Duodenum (tissue), 1 donor: ENCODE data around the gene REP15.

DNA sequence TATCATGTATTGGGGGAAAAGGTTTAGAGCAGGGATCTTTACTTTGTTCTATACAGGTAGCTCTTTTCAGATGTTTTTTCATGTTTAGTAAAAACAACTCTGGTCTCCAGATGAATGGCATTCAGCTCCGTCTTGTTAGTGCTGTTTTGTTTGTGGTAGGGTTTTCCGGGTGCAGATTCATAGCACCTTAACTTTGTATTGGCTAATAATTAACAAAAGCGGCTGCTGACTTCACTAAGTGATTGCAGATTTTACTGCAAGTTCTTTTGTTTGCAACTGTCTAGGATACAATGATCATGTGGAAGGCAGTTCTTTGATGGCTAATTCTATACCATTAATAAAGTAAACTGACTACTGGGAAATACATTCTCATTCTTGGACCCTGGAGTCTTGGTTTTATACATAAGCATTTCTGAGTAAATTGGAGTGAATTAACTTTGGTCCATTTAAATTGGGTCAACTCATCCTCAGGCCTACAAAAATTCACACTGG lies 32.2 kb upstream of the BHLHE41 start:
- PRO-cap: no peak

- PRO-cap: no peak
Observed at GRCh38 chr12:26319489-26320073, 124.2 kb downstream of the SSPN start.

GRCh38 chr12:26339056-26339648 lies 143.8 kb downstream of the SSPN start:
- PRO-cap: no peak

GRCh38 chr12:26523337-26524269 lies 309.4 kb downstream of the ITPR2 start:
- PRO-cap: no peak

GRCh38 chr12:26821219-26821868 lies 11.7 kb downstream of the ITPR2 start:
- PRO-cap: no peak

DNA sequence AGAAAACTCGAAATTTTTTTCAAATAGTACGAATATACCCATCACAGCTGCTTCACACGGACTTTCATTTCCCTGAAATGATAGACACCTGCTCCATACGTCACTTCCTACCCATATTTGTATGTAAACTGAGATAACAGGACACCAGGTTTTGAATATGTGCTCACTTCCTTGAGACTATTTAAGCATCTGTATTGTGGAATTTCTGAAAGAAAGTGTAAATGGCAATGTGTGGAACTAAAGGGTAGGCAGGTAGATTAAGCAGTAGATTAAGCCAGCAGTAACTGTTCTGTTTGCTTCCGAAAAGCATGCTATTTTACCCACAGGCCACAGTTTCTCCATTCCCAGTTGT lies 13.5 kb upstream of the ITPR2 start:
- PRO-cap: no peak

GRCh38 chr12:26975385-26975935 lies 37.2 kb downstream of the FGFR1OP2 start:
- PRO-cap: no peak

DNA sequence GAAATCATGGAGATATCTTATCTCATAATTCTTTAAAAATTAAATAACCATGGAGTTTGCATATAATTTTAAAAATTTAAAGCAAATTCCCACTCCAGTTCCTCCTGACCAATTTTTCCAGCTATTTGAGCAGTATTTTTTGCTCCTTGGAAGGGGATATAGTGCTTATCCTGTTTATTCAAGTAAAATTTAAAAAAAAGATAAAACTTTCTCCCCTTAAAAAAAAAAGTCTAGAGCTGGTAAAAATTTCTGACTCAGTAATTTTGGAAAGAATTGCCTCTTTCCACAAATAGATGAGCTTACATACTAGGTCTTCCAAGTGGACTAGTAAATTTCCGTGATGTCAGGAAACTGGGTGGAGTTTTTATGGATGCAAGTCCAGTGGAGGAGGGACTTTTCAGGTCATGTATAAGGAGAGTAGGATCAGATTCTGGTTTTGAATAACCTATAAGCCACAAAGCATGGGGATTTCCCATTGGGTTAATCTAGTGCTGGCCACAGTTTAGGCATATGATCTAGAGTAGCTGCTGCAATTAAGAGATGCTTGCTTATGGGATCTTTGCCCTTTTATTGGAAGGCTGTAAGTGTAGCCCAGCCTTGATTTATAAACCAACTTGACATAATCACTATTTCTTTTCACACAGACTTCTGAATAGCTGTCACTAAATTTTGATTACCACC lies 33.7 kb downstream of the STK38L start:
- PRO-cap: no peak

- PRO-cap: no peak
Observed at GRCh38 chr12:27284423-27285150, 40.5 kb downstream of the STK38L start.

GRCh38 chr12:27344238-27344815 lies 11.7 kb downstream of the BMAL2 start:
- PRO-cap: no peak

DNA sequence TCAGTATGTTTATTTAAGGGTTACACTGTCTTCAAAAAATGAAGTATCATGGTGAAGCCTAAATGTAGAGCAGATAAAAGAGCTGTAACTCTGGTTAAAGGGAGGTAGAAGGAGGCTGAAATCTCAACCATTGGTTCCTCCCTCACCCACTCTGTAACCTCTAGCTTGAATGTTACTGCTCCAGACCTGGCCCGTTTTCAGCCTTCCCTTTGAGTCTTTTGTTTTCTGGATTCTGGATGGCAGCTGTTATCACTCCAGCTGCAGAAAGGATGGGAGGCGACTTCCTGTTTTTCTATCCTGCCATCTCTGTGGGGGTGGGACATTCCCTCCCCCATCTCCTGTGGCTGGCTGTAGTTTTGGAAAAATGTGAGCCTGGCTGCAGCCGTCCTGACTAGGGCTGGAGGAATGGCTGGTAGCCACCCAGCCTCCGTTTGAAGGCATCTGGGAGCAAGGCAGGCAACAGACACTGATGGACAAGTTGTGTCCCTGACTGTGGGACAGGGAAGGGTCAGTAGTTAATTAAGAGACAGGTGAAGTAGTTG lies 3.0 kb upstream of the PPFIBP1 start:
- PRO-cap: no peak

GRCh38 chr12:27552714-27553705 lies 29.0 kb downstream of the PPFIBP1 start:
- PRO-cap: no peak

- PRO-cap: no peak
Observed at GRCh38 chr12:27616230-27616913, 79.9 kb upstream of the REP15 start.

DNA sequence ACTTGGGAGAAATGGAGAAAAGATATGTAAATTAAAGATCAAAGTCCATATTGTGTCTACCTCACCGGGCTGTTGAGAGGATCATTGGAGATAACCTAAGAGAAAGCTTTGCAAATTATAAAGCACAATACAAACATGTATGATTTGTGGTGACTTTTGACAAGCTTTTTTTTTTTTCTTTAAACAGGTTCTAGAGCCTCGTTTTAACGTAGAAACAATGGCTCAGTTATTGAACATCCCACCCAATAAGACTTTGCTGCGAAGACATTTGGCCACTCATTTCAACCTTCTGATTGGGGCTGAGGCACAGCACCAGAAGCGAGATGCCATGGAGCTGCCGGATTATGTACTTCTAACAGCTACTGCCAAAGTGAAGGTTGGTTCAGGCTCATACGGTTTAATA lies 7.4 kb upstream of the REP15 start:
- PRO-cap: no peak

DNA sequence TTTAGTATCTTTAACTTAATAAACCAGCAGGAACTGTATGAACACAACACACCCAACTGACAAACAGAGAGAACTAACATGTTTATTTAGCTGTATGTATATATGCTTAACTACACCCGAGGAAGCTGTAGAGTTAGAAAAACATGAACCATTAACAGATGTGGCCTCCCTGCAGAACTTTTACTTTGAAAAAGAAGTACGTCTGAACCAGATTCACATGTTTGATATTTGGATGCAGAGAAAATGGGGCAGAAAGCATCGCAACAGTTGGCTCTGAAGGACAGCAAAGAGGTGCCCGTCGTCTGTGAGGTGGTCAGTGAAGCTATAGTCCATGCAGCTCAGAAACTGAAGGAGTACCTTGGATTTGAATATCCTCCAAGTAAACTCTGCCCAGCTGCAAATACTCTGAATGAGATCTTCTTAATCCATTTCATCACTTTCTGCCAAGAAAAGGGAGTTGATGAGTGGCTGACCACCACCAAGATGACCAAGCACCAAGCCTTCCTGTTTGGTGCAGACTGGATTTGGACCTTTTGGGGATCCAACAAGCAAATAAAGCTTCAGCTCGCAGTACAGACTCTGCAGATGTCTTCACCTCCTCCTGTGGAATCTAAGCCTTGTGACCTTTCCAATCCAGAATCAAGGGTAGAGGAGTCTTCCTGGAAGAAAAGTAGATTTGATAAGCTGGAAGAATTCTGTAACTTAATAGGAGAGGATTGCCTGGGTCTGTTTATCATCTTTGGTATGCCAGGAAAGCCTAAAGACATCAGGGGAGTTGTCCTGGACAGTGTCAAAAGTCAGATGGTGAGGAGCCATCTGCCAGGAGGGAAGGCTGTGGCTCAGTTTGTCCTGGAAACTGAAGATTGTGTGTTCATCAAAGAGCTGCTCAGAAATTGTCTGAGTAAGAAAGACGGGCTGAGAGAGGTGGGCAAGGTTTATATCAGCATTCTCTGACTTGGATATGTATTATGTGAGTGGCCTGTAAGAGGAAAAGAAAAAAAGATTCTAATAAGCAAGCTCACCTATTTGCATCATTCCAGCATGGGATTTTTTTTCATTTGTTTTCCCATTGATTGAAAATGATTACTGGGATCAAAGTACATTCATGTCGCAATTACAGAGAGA lies at the start of gene REP15:
Gene REP15, plus strand, starts transcription at position 128 of the 1,125 bp plus-strand sequence.
- PRO-cap: no peak

DNA sequence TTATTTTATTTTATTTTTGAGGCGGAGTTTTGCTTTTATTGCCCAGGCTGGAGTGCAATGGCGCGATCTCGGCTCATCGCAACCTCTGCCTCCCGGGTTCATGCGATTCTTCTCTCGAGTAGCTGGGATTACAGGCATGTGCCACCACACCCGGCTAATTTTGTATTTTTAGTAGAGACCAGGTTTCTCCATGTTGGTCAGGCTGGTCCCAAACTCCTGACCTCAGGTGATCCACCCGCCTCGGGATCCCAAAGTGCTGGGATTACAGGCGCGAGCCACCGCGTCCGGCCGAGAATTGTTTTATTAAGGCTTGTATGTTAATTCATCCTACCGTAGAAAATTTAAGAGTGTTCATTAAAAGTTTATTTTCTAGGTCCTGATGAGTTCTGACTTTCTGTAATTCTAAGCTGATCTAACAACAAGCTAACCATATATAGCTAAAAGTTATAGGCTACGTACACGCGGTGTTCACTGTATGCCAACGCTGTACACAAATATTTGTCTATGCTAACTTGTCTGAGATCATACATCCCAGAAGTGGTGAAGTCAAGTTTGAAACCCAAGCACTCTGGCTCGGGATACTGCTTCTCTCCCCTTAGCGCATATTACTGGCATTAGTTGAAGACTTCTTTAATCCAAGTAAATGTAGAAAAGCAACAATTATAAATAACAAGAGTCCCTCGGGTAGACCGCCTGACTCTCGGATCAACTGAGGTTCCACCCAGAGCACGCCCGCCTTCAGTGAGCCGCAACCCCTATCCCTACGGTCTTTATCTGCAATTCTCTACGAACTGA lies 610 bp upstream of the MRPS35 start:
- PRO-cap: no peak

- PRO-cap: no peak
Observed at GRCh38 chr12:27795001-27795491, 15.0 kb upstream of the MANSC4 start.

- PRO-cap: no peak
Observed at GRCh38 chr12:28191551-28192316, 1.5 kb downstream of the CCDC91 start.

DNA sequence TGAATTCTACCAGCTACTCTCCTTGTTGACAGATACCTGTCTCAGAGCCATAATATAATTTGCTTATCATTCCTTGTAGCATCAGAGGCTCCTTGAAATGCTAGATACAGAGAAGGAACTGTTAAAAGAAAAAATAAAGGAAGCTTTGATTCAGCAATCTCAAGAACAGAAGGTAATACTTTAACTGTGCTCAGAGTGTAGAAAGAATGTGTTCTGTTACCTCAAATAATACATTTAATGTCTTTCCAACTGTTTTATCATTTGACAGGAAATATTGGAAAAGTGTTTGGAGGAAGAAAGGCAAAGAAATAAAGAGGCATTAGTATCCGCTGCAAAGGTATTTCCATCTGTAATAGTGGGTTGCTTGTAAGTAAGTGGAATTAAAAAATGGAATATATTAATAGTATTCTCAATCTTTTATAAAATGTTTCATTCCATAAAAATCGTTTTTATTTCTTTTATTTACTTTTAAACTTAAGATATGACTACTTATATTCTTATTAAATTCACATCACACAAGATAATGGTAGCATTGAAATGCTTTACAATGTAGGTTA lies 259.9 kb downstream of the CCDC91 start:
- PRO-cap: no peak

GRCh38 chr12:29112385-29112815 lies 36.7 kb upstream of the FAR2 start:
- PRO-cap: no peak